Neutrophil (primary cell): ENCODE data around the genes ACAP3, PUSL1 and VWA1.

DNA sequence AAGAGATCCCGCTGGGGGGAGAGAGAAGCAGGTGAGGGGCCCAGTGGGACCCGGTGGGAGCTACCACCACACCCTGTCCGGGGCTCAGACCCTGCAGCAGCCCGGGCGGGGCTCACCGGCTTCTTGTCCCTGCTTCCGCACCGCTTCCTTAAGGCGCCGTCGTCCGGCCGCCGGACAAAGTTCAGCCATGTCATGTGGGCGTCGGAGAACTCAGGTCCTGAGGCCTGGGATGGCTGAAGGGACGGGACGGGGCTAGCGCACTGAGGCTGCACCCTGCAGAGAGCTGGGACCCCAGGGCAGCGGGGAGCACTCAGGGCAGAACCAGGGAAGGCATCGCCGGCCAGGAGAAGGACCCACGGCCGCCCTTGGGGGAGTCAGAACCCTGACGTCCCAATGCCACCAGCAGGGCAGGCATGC lies 2.2 kb downstream of the C1QTNF12 start:
- PRO-cap, result no peak

GRCh38 chr1:1307367-1307764 lies 364 bp downstream of the ACAP3 start:
- PRO-cap, result no peak

GRCh38 chr1:1307765-1308216 lies at the start of gene ACAP3:
ACAP3 (minus strand) TSS chr1:1307930.
- PRO-cap, result bidirectional peak, plus-strand start at chr1:1308013, minus-strand start at chr1:1307930

DNA sequence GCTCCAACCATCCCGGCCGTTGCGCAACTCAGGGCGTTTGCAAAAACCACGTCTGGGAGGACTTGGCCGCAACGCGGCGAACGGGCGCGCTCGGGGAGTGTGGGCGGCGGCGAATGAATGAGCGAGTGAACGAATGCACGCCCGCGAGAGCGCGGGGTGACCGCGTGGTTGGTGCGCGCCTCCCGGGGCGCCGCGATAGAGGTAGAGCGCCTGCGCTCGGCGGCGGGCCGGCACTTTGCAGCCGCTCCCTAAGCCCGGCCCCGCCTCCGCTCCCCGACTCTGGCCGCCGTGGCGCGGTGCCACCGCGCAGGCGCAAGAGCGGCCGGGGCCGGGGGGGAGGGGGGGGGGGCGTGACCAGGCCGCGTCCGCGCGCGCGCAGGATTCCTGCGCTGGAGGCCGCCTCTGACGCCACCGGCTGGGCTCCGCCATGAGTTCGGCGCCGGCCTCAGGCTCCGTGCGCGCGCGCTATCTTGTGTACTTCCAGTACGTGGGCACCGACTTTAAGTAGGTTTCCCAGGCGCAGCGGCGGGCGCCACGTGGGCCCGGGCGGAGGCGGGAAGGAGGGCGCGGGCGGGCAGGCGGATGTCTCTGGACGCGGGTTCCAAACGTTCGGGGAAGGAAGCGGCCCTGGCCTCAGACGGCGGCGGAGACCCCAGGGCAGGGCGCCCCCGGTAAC lies at the start of gene PUSL1:
Gene PUSL1 (plus strand): TSS at position 381 of the 676 bp plus-strand sequence.
- PRO-cap, result bidirectional peak, plus-strand start at position 381 of the sequence, minus-strand start at position 281 of the sequence

- PRO-cap, result no peak
Measured at GRCh38 chr1:1353454-1354140, 4.4 kb upstream of the DVL1 start.

- PRO-cap, result no peak
Measured at GRCh38 chr1:1385936-1386983, 11.3 kb upstream of the AURKAIP1 start.

DNA sequence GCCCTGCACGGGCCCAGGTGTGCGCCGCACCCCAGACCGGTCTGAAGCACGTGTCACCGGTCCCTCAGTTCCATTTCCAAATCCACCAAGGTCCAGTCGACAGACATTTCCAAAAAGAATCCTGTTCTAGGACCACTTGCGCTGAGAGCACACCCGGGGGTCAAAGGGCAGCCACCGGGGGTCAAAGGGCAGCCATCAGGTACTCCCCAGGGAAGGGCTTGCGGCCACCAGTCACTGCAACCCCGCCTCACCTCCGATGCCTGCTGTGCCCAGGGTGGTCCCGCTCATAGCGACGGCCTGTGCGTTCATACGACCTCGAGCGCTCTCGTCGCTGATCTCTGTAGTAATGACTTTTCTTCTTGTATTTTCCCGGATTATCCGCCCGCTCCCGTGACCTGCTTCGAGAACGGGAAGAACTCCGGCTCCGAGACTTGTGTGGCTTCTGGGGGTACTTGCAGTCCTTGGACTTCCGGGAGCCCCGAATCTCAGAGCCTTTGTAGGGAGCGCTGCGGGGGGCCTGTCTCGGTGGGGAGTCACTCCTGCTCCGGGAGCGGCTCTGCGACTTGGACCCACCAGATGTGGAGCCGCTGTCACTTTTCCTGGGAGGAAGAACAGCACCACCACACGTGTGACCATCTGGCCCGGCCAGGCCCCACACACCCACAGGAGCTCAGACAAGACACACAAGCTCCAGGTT lies 12.0 kb downstream of the CCNL2 start:
- PRO-cap, result no peak

GRCh38 chr1:1430052-1431236 lies 4.8 kb downstream of the TMEM88B start:
- PRO-cap, result no peak

DNA sequence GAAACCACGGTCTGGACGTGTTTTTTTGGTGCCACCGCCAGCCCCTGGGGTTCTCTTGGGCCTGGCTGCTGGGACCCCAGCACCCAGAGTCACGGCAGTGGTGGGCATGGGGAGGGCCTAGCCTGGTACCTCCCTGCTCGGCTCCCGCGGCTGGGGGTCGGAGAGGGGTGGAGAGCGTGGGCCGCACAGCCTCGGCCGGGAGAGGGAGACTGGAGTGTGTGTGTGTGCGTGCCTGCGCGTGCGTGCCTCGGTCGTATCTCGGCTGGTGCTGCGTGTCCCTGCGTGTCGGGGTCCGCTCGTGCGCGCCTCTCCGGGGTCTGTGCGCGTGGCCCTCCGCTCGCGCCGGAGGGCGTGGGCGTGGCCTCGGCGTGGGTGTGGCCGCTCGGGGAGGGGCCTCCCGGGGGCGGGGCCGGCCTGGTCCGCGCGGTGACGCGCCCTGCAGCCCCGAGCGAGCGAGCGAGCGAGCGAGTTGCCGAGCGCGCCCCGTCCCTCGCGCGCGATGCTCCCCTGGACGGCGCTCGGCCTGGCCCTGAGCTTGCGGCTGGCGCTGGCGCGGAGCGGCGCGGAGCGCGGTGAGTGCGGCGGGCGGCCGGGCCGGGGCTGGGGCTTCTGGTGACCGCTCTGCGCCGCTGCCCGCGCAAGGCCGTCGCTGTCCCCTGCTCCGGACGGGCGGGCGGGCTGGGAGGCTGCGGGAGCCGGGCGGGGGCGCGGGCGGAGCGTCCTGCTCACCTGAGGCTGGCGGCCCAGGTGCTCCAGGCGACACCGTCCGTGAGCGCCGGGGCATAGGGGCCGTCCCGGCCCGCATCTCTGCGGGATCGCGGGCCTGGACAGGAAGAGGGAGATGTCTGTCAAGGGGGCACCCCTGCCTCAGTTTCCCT lies at the start of gene VWA1:
Gene VWA1 (plus strand): TSS at position 441 of the 878 bp plus-strand sequence.
- PRO-cap, result no peak

- PRO-cap, result no peak
Measured at GRCh38 chr1:1436910-1437570, 1.6 kb downstream of the VWA1 start.

GRCh38 chr1:1629876-1630155 lies 2.2 kb upstream of the MMP23B start:
- PRO-cap, result no peak

GRCh38 chr1:1757290-1758530 lies 20.6 kb downstream of the NADK start:
- PRO-cap, result no peak

DNA sequence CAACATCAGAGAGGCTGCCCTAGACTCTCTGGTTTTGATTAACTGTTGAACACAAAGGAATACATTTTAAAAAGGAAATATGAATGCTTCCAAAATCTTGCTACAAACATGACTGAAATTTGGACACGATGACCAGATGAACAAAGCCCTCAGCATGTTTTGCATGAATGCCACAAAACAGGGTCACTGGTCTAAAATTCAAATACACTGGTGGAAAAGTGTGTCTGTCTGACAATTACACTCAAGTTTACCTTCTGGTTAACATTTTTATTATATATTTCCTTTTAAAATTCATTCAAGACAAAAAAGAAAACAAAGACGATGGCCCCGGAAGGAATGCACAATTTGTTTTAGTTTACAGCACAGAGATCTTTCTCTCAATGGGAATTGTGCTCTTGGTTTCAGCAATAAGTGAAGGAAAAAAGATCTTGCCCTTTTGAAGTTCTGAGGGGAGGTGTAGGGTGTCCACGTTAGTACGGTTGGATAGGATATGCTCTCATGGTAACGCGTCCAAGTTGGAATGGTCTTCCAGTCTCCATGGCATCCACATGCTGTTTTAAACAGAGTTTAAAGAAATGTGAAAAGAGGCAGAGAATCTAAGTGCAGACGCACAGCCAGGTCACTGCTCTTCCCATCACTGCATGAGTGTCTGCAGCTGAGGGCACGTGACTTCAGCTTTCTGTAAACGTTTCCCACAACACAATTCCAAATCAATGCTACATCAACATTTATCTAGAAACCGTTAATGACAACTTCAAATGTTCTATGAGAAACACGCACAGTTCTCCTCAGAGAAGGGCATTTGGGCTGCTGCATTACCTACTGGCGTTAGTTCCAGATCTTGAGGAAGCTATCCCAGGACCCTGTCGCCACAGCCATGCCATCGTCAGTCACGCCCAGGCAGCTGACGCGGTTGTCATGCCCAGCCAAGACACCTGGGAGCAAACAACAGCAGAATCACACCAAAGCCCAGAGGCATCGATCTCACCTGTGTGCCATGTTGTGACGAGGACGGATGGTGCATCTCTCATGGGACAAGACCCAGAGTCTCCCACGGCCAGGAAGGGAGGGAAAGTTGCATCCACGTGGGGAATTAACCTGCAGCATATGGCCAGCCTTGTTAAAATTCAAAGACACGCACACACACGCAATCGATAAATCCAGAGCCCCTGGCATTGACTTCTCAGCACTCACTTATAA lies 8.6 kb upstream of the NADK start:
- PRO-cap, result no peak

GRCh38 chr1:1817404-1818591 lies 39.5 kb upstream of the NADK start:
- PRO-cap, result no peak

DNA sequence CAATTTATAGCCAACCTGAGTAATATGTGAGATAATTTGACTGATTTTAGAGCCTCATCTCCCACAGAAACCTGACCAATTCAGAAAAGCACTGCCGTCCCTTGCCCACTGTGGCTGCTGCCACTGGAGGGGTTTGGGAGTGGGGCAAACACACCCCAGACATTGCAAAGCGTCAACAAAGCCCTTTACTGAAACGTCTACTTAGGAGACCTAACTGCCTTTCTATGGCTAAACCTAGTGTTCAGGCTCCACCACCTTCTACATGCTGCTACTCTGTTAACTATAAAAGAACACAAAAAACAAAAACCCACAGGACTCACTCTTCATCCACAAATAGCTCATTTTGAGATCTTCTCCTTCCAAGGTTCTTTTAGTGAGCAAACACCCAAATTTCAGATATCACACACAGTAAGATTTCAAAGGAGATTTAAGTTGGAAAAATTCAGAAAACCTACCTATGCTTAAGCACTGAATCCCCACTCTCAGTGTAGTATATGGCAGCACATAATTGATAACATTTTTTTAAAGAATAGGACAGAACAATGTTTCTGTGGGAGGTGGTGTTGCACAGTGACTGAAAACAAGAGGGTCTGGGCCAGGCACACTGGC lies 27.5 kb downstream of the GNB1 start:
- PRO-cap, result no peak

DNA sequence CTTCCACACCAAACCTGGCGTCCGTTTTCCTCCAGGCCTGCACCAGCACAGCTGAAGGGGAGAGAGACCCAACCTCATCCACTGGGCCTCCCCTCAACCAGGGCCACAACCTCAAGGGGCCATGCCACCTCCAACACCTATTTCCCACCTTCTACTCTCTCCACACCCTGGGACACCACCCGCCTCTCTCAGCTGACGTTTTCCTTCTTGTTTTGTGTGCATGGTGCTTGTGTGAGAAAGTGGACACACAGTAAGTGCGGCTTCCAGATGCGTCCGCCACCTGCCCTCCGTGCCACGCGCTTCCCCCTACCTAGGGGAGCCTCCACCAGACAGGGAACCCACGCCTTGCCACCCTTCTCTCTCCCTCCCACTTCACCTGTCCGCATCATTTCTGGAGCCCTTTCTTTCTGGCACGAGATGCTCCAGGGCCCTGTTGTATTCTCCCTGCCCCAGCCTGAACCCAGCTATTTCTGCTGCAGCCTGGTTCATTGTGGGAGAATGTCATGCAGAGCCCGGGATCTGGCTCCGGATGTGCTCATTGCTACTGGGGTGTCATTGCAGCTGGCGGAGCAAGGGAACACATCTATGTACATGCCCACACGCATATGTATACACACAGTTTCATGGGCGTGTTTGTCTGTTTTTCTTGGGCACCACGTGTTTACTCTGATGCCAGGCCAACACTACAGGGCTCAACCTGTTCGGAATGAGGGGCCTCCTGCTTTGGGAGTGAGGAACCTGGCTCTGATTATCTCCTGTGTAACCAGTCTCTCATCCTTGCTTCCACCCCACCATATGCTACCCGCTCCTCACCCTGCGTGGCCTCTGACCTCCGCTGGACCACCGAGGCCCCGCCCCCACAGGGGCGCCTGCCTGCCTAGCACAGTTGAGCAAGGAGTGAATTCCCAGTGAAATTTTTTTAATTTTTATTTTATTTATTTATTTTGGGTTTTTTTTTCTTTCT lies 1.5 kb upstream of the GNB1 start:
- PRO-cap, result no peak

- PRO-cap, result no peak
Measured at GRCh38 chr1:1917969-1918495, 1.0 kb downstream of the TMEM52 start.

DNA sequence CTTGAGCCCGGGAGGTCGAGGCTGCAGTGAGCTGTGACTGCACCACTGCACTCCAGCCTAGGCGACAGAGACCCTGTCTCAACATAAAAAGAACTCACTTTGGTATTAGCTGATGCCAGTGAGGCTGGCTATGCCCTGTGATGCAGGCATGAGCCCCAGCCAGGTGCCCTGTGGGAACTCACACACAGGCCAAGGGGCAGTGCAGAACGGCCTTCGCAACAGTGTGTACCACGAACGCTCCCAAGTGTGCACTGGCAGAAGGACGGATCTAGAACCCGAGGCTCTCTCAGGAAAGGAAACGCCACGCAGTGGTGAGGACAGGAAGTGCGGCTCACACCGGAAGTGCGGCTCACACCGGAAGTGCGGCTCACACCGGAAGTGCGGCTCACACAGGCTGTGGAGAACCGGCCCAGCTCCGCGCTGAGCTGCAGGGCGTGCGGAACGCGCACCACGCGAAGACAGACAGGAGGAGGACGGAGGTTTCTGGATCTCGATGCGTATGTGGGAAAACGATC lies 35.7 kb upstream of the TMEM52 start:
- PRO-cap, result no peak

DNA sequence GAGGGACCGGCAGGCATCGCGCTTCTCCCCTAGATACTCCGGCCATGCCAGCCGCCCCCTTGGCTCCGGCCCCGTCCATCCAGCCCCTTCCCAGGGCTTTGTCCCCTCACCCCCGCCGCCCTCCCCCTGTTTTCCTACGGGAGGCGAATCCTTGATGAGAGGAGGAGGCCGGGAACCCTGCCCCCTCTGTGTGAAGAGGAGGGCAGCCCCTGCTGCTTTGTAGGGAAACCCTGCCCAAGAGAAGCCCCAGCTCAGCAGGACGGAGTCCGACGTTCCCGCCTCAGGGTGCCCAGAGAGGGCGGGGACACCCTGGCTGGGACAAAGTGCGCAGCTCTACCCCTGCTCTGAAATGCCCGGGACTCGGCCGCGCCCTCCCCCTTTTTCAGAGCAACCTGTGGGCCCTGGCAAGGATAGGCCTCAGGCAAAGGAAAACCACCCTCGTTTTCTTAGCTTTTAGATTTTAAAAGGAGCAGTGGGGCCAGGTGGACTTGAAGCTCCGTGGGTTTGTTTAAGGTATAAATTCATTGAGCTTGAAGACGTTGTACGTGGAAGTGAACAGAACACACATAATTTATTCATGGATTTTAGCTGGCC lies 42.0 kb downstream of the PRKCZ start:
- PRO-cap, result no peak

GRCh38 chr1:2124737-2125384 lies 69.7 kb downstream of the FAAP20 start:
- PRO-cap, result no peak